HT1080 (cell line): Measurements from ENCODE around the gene TBPL2.

RAMPAGE:
- cytosol, long total RNA = no peak
- long total RNA = no peak
- nucleus, long total RNA = no peak
These were observed 10.3 kb upstream of the SAMD4A start for GRCh38 chr14:54556493-54557064.

DNA sequence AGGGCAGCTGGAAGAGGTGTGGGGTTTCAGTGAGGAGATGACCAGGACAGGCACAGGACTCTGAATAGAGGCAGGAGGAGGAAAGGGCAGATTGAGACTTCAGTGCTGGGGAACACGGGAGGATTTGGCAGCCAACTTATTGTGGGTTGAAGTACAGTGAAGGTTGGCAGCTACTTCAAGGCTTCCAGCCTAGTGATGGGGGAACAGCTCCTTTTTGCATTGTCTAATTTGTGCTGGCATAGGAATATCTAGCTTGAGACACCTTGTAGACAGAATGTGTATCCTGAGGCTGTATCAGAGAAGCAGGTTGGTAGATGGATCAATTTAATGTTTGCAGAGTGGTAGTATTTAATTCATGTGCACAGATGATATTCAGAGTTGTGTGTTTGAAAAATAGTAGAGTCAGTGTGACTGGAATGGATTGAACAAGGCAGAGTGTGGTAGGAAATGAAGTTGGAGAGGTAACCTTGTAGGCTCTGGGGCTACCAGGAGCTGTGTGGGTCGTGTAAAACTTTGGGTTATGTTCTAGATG, 81.4 kb downstream of the SAMD4A start:
RAMPAGE:
- cytosol, long total RNA = no peak
- long total RNA = no peak
- nucleus, long total RNA = no peak

GRCh38 chr14:54653626-54654561, 87.0 kb downstream of the SAMD4A start:
RAMPAGE:
- cytosol, long total RNA = no peak
- long total RNA = no peak
- nucleus, long total RNA = no peak

DNA sequence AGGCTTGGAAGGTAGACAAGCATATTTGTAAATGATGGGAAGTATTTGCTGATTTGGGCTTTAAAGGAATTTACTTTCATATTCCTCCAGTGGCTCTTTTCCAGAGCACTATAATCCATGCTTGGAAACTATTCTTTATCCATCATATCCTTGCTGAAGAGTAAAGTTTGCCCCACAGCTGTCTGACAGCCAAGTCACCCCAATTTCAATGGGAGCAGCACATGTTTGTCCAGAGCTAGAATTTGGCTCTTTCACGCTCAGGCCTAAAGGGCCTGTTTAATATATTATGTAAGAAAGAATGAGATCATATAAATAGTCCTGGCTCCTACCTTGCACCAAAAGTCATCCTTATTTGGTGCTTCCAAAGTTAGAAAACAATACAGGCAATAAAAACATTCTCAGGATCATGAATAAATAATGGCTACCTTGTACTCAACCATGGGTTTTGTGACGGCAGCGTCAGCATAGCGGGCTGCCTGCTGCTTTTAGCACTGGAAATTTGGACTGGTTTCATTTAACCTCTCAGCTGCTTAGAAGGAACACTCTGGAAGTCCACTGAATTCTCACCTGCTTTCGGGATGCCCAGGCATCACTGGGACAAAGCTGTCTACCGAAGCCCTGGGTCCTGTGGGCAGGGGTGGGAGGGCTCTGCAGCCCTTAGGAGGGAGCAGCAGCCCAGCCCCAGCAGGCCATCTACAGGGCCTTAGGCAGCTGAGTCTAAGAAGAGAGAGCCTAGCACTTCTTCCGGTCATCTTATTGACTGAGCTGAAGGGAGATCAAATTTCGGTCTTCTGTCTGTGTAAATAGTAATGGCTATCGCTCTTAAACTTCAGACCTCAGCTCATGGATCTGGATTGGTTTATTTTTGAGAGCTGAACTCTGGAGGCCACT, 106.3 kb downstream of the SAMD4A start:
RAMPAGE:
- cytosol, long total RNA = no peak
- long total RNA = no peak
- nucleus, long total RNA = no peak

GRCh38 chr14:54684169-54685008, 117.5 kb downstream of the SAMD4A start:
RAMPAGE:
- cytosol, long total RNA = no peak
- long total RNA = no peak
- nucleus, long total RNA = no peak

GRCh38 chr14:55111218-55111698, 17.8 kb upstream of the LGALS3 start:
RAMPAGE:
- cytosol, long total RNA = no peak
- long total RNA = no peak
- nucleus, long total RNA = no peak

DNA sequence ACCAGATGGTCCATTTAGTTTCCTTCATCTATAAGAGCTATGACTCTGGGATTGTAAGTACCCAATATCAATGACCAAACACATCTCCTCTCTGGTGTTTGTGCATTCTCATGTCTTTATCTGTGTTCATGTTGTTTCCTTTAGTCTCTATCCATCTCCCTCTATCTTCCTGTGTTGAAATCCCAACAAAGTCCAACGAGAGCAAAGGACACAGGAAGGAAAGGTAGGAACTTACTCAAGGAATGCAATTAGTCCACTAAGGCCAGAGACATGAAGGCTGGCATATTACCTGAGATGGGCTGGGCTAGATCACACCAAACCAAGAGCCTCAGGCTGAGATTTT, 14.4 kb upstream of the LGALS3 start:
RAMPAGE:
- cytosol, long total RNA = no peak
- long total RNA = no peak
- nucleus, long total RNA = no peak

DNA sequence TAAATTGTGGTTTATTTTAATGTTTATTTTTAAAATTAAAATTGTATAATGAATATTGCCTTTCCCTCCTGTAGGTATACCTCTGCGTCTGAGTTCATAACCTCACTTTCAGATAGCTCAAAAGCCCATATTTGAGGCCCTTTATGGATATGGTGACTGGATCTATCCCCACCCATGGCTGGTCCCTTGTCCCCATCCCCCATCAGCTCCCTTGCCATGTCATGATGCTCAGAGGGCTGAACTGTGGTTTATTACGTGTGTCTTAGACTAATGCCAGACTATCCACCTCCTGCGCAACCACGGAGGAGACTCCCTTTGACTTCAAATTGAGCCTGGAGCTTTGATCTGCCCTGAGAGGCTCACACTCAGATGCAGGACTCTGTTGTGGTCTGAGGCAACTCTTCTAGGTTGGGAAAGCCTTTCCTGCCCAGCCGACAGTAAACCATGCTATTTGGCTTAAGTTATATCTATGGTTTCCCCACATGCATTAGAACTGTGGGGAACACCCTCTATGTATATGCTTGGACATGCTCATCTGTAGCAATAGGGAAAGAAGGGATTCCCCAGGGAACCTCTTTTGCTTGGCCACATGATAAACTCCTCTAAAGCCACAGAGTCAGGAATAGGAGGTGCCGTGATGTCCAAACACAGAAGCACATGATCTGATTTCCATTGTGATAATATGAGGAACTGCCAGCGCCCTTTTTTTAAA, 11.3 kb upstream of the LGALS3 start:
RAMPAGE:
- cytosol, long total RNA = no peak
- long total RNA = no peak
- nucleus, long total RNA = no peak

DNA sequence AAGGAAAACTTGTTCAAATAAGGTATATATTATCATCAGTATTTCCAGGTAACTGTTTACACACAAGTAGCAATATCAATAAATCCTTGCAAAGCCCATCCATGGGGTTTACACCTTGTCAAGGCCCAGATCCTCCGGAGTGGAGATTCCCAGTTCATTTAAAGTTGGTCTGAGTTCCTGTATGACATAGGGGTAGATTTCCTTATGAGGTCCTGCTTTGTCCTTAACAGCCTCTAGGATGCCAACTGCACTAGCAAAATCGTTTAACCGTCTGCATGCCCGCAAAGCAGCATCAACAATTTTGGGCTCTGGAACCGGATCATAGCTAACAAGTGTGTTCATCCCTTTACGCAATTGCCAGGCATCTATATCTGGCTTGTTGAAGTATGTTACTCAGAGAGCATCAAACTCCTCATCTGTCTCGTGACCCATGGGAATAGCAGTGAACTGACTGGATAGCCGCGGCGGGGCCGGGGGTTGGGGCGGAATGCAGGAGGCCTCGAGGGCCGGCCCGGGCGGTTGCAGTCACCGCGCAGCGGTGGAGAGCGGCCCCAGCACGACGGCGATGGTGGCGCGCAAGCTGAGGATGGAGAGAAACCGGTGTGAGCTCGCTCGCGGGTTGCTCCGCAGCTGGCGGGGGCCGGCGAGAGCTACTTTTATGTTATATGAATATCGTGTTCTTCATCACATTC, 30.6 kb upstream of the FBXO34 start:
RAMPAGE:
- cytosol, long total RNA = no peak
- long total RNA = no peak
- nucleus, long total RNA = no peak

RAMPAGE:
- cytosol, long total RNA = no peak
- long total RNA = no peak
- nucleus, long total RNA = no peak
These were observed 29.5 kb upstream of the FBXO34 start for GRCh38 chr14:55241714-55242149.

DNA sequence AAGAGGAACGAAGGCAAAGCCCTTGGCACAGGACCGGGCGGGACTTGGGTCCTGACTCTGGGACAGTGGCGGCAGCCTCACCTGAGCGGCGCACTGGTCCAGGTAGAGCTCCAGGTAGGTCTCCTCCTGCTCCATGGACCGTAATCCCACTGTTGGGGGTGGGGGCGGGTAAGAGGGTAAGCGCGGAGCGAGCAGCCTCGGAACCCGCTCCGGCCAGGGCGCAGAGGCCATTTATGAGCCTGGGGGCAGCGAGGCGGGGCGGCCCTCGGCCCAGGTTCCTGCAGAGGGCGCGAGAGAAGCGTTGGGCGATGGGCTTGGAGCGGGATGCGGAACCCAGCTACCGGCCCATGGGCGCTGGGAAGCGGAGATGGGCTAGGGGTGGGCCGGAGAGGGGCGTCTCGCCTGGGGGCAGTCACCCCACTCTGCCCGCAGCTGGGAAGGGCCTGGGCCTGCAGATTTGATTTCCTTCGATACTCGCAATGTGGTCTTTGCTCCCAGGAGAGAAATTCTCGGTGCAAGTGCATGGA, at the start of gene TBPL2:
TBPL2 (minus strand) TSS at position 302 of the 527 bp plus-strand sequence.
RAMPAGE:
- cytosol, long total RNA = no peak
- long total RNA = no peak
- nucleus, long total RNA = no peak

DNA sequence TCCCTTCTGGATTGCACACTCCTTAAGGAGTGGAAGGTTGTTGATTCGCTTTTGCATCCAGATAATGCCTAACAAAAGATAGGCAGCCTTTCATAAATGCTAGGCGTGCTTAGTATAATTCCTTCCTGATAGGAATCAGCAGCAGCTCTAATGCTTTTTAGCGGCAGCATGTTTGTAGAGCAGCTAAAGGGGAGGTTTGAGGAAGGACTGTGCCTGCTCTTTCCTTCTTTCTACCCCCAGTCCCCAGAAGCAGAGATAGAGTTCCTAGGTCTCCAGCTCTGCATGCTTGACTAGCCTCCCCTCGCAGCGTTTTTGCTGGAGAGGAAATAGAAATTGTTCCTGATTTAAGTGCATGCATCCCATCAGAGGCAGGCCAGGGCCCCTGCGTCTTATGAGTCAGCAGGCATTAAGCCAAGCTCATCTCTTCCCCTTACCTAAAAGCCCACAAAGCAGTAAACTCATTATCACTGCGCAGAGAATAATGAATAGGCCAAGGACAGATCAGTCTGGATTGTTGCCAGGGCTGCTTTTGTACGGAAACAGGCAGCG, 14.0 kb upstream of the TBPL2 start:
RAMPAGE:
- cytosol, long total RNA = no peak
- long total RNA = no peak
- nucleus, long total RNA = no peak

RAMPAGE:
- cytosol, long total RNA = no peak
- long total RNA = no peak
- nucleus, long total RNA = no peak
These were observed 113.9 kb upstream of the PELI2 start for GRCh38 chr14:56004378-56004690.

DNA sequence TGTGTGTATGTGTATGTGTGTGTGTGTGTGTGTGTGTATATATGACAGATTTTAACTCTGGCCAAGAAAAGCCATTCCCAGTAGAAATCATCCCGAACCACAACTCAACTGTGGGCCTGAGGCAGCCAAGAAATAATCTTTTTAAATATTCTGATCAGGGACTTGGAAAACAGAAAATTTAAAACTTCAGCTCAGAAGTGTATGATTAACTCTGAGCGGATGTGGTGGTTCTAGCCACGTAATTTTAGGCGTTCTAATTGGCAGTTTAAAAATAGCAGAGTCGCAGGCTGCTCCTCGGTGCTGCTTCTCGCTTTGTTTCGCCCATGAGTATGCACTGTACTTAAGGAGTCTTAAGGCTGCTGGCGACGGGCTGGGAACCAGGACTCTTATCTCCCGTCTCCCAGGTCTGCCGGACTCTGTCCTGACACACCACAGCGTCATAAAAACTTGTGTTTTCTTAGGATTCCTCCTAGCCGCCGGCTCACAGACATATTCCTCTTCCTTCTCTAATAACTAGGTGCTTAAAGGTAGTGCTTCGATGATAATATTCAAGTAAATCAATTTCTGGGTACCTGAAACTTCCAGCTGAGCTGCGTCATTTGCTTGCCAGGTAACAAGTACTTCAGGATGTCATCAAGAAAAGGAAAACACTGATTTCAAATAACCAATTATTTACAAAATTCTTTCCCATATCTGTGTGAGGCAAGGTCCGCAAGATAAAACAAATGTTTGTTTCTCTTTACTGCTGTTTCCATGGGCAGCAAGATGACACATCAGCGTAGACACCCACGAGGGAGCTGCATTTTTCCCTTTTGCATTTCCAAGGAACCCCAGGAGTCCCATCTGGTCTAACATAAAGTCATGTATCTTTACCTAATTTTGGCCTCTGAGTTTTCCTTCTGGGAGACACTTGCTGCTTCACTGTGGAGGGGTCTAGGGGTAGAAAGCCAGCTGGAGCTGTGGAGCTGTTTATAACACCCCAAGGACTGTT, 113.2 kb upstream of the PELI2 start:
RAMPAGE:
- cytosol, long total RNA = no peak
- long total RNA = no peak
- nucleus, long total RNA = no peak

DNA sequence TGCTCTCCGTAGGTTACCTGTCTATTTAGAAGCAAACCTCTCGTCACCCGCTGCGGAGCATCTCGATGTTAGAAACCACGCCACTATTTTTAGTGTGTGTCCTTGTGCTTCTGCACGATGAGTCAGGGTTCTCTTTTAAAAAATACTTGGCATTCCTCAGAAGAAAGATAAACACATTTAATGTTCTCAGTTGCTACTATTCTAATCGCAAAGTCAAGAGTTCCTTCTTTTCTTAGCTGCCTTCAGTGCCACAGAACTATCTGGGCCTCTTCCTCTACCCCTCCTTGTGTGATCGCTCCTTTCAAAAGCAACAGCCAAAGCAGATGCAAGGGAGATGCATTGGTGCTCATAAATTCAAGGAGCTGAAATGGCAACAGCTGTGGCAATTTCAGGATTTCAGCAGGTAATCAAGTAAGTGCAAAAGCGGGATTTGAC, 192.5 kb downstream of the PELI2 start:
RAMPAGE:
- cytosol, long total RNA = no peak
- long total RNA = no peak
- nucleus, long total RNA = no peak

DNA sequence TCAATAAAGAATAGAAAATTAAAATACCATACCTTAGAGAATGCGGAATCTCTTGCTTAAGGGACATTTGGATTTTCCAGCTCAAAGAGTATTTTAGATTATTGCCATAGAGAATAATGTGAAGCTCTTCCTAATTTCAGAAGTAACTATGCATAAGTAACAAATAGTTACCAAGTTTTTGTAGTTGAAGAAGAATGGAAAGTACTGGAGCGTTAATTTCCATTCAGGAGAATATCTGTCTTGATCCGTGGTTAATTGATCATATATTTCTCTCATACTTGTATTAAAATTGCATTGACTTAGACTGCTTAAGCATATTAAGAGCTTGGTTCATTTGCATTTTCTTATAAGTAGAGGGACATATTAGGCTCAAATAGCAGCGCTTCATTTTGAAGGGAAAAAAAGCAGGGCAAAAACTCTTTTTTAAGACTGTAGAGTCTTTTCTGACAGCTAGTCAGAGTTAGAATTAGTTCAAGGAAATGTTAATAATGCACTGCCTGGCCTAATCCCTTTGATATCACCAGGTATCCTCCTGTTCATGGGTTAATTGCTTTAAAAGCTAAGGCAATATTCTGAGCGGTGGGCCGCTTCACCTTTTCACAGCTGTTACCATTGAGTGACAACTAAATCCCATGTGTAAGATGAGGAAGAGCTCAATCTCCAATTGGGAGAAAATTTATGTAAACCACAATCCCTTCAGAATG, 10.4 kb downstream of the TMEM260 start:
RAMPAGE:
- cytosol, long total RNA = no peak
- long total RNA = no peak
- nucleus, long total RNA = no peak

GRCh38 chr14:56646973-56648171, 67.8 kb downstream of the TMEM260 start:
RAMPAGE:
- cytosol, long total RNA = no peak
- long total RNA = no peak
- nucleus, long total RNA = no peak

GRCh38 chr14:56812015-56812914, 2.0 kb upstream of the OTX2 start:
RAMPAGE:
- cytosol, long total RNA = no peak
- long total RNA = no peak
- nucleus, long total RNA = no peak

GRCh38 chr14:57057736-57058176, 210.9 kb downstream of the EXOC5 start:
RAMPAGE:
- cytosol, long total RNA = no peak
- long total RNA = no peak
- nucleus, long total RNA = no peak

RAMPAGE:
- cytosol, long total RNA = no peak
- long total RNA = no peak
- nucleus, long total RNA = no peak
These were observed 210.5 kb downstream of the EXOC5 start for GRCh38 chr14:57058177-57058657.